Daoy (cell line): Measurements from ENCODE around the genes SRPK3 and OPN1LW.

DNA sequence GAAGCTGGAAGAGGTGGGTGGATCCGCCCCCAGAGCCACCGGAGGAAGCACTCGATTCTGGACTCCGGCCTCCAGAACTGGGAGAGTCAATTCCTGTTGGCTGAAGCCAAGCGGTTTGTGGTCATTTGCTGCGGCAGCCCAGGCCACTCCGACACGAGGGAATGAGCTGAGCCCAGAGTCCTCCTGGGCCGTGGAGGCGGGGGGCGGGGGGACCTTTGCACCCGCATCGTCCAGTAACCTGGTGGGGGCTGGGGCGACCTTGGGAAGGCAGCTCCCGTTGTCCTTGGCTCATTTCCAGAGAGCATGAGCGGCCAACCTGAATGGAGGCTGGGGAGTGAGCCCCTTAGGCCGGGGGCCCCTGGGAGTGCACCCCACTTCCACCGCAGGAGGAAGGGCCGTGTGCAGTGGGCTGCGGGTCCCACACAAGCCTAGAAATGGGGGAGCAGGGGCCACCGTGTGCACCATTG is 20.1 kb upstream of the DUSP9 start:
- RAMPAGE, long total RNA, result no peak

DNA sequence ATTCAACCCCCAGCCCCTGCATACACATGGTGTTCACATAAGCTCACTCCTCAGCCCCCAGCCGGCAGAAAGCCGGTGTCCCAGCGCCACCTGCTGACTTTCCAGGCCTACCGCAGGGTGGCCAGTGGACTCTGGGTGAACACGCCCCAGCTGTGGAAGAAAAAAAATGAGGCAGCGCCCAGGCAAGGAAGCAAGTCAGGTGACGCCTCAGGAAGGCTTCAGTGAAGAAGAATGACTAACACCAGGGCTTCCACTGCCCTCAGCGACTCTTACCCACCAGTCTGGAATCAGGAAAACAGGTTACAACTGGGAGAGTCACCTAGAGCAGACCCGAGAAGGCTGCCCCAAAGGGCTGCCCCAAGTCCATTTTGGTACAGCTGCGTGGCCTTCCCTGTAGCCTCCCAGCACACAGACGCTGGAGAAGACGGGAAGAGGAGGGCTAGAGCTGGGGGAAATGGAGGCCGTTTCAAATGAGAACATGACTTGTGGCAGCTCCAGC is 15.7 kb downstream of the BCAP31 start:
- RAMPAGE, long total RNA, result no peak

GRCh38 chrX:153742618-153743310 is 18.1 kb downstream of the ABCD1 start:
- RAMPAGE, long total RNA, result no peak

- RAMPAGE, long total RNA, result no peak
Measured at GRCh38 chrX:153775749-153776431, 5.0 kb upstream of the SRPK3 start.

GRCh38 chrX:153780574-153781188 is at the start of gene SRPK3:
SRPK3 (plus strand) TSS chrX:153781041.
- RAMPAGE, long total RNA, result no peak

- RAMPAGE, long total RNA, result no peak
Measured at GRCh38 chrX:153824370-153824632, 6.0 kb downstream of the PDZD4 start.

DNA sequence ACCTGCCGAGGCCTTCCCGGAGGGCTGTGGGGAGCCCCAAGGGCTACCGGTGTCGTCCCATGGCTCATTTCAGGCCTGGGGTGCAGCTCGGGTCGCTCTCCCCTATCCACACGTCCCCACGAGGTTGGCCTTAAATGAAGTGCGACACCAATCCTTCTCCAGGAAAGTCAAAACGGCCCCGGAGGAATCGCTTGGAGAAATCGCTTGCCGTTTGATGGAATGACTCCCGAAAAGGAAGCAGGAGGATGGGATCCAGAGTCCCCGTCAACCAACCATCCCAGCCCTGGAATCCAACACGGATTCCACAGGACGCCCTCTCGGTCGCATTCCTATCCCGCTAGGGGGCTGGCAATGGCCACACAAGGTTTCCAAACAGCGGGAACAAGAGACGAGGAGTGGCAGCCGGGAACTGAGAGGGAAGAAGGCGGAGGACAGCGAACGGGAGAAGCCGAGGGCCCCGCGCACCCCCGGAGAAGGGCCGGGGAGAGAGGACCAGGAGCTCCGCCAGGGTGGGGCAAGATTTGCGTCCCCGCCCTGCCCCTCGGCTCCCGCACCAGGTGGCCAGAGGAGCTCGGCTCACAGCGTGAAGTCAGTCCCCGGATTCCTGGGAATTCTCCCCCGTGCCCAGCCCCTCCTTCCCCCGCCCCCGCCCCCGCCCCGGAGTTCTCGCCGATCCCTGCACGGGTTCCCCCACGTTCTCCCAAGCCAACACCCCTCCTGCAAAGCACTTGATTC is 1.6 kb downstream of the PDZD4 start:
- RAMPAGE, long total RNA, result no peak

GRCh38 chrX:153885370-153886022 is 477 bp downstream of the L1CAM start:
- RAMPAGE, long total RNA, result no peak

GRCh38 chrX:153948457-153949367 is 4.3 kb upstream of the RENBP start:
- RAMPAGE, long total RNA, result no peak

- RAMPAGE, long total RNA, result no peak
Measured at GRCh38 chrX:153953043-153953958, 8.9 kb upstream of the RENBP start.

DNA sequence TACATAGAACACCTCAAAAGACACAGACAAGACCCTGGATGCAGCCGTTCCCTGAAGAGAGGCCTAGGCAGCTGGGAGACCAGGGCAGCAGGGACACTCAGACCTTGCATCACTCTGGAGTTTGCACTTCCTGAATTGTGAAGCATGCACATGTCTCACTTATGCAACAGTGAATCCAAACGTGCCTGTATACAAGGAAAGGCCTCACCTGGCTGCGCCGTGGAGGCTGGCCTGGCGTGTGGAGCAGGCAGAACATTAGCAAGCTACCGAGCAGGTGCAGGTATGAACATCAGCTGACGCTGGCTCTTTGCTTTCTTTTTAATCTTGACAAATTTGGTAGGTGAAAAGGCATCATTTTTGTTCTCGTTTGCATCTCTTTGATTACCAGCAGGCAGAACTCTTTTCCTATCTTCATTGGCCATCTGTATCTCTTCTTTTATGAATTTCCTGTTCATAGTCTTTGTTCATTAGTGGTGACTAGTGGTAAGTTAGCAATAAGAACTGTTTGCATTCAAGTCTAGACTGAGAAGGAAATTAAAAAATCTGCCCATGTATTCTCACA is 37.1 kb upstream of the IRAK1 start:
- RAMPAGE, long total RNA, result no peak

DNA sequence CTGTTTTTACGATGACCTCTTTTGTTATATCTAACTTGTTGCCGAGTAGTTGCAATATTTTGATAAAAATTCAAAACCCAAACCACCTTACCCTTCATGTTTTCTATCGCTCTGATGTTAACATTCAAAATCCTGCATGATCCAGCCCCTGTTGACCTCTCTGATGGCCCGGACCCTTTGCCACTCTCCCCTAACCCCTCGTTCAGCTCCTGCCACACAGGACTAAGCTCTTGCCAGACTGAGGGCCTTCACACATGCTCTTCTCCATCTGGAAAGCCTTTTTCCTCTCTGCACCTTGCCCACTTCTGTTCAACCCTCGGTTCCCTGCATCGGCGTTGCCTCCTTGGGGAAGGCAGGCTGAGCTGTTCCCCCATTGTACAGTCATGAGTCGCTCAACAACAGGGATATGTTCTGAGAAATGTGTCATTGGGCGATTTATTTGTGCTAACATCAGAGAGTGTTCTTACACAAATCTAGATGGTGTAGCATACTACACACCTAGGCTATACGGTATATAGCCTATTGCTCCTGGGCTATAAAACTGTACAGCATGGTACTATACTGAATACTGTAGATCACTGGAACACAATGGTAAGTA is 21.2 kb downstream of the MECP2 start:
- RAMPAGE, long total RNA, result no peak

GRCh38 chrX:154143999-154144493 is at the start of gene OPN1LW:
OPN1LW (plus strand) TSS chrX:154144243.
- RAMPAGE, long total RNA, result no peak

GRCh38 chrX:154364194-154365003 is 10.0 kb downstream of the FLNA start:
- RAMPAGE, long total RNA, result no peak

DNA sequence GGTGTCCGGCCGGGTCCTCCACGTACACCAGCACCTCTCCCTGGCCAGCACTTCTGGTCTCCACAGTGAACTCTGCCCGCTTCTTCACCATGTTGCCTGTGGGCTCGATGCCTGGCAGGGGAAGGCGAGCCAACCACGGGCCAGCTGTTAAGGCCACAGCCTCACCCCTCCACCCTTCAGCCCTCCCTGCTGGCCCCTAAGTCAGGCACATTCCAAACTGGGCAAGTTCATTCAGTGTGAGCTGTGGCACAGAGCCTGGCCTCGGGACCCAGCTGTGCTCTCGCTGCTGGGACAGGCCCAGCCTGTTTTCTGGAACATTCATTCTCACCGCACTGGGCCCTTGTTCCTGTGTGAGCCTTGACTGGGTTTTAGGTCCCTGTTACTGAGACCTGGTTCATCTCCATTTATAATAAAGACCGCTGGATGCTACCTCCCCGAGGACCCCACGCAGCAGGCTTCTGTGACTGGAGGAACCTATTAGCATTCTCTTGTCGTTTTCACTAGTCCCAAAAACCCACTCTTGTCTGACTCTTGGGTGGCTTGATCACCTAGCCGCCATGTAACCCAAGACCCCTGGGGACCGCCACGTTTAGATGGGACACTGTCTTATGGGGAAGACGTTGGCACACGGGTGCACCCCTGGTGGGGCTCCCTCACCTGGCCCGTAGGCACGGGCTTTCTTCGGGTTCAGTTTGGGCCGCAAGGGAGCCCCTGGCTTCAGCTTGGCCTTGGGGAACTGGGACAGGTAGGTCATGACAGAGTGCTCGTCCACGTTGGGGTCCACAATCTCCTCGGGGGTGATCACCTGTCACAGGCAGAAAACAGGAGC is 7.5 kb downstream of the FLNA start:
- RAMPAGE, long total RNA, result no peak

GRCh38 chrX:154390007-154390478 is 8.1 kb upstream of the RPL10 start:
- RAMPAGE, long total RNA, result no peak

- RAMPAGE, long total RNA, result no peak
Measured at GRCh38 chrX:154399546-154400398, 1.6 kb downstream of the RPL10 start.

GRCh38 chrX:154401763-154402767 is 3.9 kb downstream of the RPL10 start:
- RAMPAGE, long total RNA, result no peak

GRCh38 chrX:154411917-154412378 is 609 bp downstream of the TAFAZZIN start:
- RAMPAGE, long total RNA, result no peak

- RAMPAGE, long total RNA, result no peak
Measured at GRCh38 chrX:154419269-154420572, 8.4 kb downstream of the TAFAZZIN start.